Neural crest cell (in vitro differentiated cells): ENCODE data around the genes OR1S2, LPXN, OR4D6 and OOSP4A.

GRCh38 chr11:58165573-58165826, 23.4 kb upstream of the OR9Q2 start:
- PRO-cap, result no peak

DNA sequence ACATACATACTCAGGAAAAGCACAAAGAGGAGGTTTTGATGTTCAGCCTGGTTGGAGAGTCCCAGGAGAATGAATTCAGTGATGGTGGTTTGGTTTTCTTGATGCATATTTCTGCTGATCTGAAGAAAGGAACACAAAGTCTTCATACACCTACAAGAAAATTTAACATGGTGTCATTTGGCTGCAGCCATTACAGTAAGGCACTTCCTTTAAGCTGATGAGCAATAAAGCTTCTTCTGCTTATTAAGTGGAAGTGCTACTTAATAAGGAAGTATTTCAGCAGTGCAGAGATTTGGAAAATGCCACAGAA, at the start of gene OR1S2:
OR1S2 (minus strand) TSS at position 107 of the 310 bp plus-strand sequence.
- PRO-cap, result no peak

DNA sequence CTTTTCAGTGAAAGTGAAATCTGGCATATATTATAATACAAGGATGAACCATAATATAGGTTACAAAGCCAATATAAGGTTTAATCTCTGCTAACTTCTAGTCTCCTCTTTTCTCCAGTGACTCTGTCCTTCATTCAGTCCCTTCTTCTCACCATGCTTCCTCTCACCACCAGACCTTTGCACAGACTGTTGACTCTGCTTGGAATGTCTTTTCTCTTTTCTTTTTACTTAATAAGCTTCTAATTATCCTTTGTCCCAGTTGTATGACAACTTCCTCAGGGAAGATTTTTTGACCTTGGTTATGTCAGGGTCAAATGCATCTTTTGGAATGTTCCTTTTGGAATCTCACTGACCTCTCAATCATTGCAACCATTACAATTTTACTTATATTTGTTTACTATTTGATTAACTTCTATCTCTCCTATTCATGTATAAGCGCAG, 5.6 kb upstream of the OR10W1 start:
- PRO-cap, result no peak

DNA sequence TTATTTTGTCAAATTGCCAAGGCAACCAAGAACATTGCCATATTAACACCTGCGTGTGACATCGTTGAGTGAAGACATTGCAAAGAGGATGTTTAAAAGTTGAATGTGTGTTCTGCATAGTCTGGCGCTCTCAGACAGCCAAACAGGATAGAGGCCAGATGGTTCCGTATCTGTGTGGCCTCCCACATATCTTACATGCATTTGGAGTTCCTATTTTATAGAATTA, 17.4 kb upstream of the OR5B21 start:
- PRO-cap, result no peak

GRCh38 chr11:58575207-58576388, at the start of gene LPXN:
TSS of gene LPXN (minus strand) at chr11:58575856.
- PRO-cap, result no peak

GRCh38 chr11:58592572-58593269, 13.9 kb downstream of the ZFP91 start:
- PRO-cap, result no peak

DNA sequence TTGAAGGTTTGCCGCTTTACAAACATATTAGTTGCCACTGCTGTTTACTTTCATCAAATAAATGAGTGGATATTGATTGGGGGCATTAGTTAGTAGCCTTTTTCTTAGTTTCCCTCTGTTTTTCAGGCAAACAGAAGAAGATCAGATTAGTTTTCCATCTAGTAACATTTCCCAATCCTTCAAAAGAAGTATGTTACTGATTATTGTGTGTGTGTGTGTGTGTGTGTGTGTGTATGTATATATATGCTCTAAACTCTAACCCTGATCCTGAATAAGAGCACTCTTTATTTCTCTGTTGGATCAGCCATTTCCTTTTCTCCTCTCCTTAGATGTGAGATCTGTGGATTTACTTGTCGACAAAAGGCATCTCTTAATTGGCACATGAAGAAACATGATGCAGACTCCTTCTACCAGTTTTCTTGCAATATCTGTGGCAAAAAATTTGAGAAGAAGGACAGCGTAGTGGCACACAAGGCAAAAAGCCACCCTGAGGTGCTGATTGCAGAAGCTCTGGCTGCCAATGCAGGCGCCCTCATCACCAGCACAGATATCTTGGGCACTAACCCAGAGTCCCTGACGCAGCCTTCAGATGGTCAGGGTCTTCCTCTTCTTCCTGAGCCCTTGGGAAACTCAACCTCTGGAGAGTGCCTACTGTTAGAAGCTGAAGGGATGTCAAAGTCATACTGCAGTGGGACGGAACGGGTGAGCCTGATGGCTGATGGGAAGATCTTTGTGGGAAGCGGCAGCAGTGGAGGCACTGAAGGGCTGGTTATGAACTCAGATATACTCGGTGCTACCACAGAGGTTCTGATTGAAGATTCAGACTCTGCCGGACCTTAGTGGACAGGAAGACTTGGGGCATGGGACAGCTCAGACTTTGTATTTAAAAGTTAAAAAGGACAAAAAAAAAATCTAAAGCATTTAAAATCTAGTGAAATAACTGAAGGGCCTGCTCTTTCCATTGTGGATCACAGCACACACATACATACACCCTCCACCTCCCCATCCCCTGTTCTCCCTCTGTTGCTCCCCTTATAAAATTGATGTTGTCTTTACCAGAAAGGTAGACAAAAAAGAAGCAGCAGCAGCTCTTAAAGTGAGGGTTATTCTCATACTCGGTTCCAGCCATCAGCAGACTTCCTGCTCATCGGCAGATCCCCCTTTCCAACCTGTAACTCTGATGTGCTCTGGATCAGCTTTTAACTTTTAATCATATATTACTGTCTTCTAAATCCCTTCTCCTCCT, 5.2 kb upstream of the CNTF start:
- PRO-cap, result no peak

DNA sequence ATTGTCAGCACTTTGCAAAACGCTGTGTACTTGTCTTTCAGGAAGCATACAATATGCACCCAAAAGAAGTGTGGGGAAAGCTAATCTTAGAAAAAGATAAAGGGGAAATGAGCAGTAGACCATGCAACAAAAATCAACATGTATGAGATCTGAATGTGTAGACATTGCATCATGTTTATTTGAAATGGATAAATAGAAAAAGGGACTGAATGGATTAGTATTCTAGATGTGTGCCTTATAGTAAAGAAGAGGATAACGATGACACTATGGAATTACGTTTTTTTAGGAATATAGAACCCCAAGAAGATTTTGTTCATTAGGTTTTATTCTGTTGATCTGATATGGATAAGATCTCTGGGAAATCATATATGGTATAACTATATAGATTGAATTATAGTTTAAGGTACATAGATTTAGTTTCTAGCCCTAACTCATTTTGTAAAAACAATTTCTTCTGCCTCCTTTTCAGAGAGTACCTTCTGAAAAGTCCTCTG, 4.7 kb downstream of the CNTF start:
- PRO-cap, result no peak

DNA sequence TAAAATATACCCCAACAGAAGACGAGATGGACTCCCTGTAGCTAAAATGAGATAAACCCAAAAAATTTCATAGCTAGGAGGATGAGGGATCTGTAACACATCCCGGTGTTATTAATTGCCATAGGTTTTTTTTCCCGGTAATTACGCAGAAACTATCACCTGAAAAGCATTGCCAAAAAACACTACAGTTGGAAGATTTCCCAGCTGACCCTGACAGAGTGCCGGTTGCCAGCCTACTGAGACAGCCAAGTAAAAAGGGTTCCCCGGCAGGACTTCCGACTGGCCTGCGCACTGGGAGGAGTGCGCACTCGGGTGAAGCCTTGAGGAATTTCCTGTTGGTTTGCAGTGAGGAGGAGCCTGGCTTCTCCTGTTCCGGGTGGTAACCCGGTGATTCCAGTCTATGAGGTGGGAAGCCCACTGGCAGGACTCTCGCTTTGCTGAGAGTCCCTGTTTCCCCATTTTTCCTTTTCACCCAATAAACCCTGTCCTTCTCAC, 52.1 kb downstream of the CNTF start:
- PRO-cap, result no peak

DNA sequence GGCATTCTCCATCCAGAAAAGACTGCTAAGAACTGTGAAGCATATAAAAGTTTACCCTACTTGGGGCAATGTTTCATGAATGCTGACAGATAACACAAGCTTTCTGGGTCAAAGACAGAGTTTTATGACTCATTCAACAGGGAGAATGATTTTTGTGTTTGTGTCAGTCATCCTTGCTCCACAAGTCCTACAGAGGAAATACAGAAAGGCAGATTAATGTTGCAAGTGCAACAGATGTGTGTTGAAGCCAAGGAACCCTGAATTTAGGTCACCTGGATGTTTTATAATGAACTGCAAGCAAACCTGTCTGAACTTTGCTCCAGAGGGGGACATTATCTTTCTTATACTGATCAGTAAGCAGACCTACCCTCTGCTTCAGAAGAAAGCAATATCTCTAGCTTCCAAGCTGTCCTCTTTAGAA, 2.7 kb downstream of the GLYATL1 start:
- PRO-cap, result no peak

DNA sequence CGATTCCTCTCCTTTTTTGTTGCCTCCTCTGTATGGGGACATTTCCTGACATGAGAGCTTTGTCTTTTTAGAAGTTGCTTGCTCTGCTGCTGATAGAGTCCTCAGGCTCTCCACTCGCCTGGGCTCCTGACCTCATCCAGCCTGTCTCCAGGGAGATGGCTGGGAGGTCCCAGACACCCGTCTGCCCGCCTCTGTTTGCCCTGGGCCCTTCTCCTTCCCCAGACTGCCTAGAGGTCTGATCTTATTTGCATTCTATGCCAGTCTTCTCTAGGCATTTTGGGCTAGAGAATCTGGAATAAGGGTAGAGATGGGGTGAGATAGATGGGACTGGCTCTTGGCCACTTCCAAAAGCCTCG, 3.3 kb downstream of the DTX4 start:
- PRO-cap, result no peak

- PRO-cap, result unidirectional peak, plus-strand start at chr11:59185217; unidirectional peak, plus-strand start at chr11:59185228; unidirectional peak, plus-strand start at chr11:59185497
Measured at GRCh38 chr11:59184951-59185934, 13.3 kb downstream of the DTX4 start.

GRCh38 chr11:59218754-59219470, 6.2 kb upstream of the MPEG1 start:
- PRO-cap, result no peak

DNA sequence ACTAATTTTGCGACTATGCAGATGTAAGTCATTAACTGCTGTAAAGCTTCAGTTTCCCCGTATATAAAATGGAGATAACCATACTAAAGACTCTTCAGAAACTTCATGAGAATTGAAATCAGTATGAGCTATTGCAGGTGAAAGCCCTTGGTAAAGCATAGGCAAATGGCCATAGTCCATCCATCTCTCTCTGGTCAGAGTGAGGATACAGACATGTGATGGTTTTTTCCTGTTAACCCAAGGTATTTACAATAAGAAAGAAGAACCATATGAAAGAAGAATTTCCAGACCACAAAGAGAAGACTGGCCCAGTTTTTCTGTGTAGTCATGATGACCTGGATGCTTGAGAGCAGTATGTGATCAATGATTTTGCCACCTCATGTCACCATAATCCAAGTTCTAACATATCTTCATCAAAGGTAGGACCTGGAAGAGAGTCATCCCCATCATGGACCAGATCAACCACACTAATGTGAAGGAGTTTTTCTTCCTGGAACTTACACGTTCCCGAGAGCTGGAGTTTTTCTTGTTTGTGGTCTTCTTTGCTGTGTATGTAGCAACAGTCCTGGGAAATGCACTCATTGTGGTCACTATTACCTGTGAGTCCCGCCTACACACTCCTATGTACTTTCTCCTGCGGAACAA, at the start of gene OR4D6:
OR4D6 (plus strand) TSS at position 449 of the 645 bp plus-strand sequence.
- PRO-cap, result no peak

- PRO-cap, result bidirectional peak, plus-strand start at chr11:59550840, minus-strand start at chr11:59550707; bidirectional peak, plus-strand start at chr11:59551290, minus-strand start at chr11:59551065
Measured at GRCh38 chr11:59550803-59551435, 39.6 kb downstream of the OR4D9 start.

DNA sequence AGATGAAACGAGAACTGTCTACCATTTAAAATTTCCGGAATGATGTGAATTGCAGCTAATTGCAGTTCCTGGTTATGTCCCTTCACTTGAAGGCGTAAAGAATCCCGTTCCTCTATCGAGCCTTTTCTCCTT, 40.0 kb downstream of the OR4D9 start:
- PRO-cap, result no peak

- PRO-cap, result no peak
Measured at GRCh38 chr11:59756410-59756657, 1.2 kb downstream of the STX3 start.

GRCh38 chr11:59963653-59964184, at the start of gene OOSP4A:
TSS of gene OOSP4A (plus strand) at chr11:59964033.
- PRO-cap, result no peak

GRCh38 chr11:60183519-60184272, 813 bp upstream of the MS4A6A start:
- PRO-cap, result no peak

DNA sequence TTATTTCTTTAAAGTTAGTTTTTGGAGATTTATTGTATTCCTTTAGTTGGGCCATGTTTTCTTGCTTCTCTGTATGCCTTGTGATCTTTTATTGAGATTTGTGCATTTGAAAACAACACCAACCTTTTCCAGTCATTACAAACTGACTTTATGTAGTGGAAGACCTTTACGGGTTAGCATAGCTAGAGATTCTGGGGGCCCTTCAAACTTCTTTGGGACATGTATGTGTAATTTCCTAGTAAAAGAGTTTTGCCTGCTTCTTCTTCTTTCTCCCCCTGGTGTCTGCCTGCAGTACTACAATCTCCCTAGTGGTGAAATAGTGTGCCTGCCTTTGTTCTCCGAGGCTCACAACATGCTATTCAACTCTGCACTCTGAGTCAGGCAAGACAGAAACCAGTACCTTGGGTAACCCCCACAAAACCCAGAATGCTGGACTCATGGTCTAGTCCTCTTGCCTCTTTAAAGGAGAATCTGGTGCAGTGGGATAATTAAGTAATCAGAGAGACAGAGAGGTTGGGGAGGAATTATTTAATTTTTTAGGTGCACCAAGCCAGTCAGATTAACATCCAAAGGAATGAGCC, 10.7 kb upstream of the MS4A6A start:
- PRO-cap, result unidirectional peak, plus-strand start at position 358 of the sequence